Measurements from ENCODE around the gene EMC8.

GRCh38 chr16:85624407-85625436, 11.6 kb downstream of the GSE1 start:
- PRO-cap = no peak
- RRBS = 95% methylated on average over 19 of the region's 54 CpGs

DNA sequence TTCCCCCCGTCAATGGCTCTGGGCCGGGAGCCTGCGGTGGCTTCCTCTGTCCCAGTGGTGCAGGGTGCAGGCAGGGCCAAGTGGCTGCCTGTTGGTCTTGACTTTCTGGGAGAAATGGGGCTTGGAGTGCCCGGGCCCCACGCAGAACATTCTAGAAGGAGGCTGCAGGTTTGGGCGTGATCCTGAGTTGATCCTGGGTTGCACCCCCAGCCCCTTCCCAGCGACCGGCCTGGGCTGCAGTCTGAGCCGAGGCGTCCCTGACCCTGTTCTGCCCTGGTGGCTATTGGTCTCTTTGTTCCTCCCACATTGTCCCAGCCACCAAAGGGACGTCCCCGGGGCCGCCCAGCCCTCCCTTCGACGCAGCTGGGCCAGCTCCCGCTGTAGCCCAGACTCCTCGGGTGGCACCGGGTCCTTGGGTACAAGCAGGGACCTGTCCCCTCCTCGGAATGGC, 25.8 kb downstream of the GSE1 start:
- PRO-cap = no peak
- RRBS = 97% methylated on average over 15 of the region's 19 CpGs

DNA sequence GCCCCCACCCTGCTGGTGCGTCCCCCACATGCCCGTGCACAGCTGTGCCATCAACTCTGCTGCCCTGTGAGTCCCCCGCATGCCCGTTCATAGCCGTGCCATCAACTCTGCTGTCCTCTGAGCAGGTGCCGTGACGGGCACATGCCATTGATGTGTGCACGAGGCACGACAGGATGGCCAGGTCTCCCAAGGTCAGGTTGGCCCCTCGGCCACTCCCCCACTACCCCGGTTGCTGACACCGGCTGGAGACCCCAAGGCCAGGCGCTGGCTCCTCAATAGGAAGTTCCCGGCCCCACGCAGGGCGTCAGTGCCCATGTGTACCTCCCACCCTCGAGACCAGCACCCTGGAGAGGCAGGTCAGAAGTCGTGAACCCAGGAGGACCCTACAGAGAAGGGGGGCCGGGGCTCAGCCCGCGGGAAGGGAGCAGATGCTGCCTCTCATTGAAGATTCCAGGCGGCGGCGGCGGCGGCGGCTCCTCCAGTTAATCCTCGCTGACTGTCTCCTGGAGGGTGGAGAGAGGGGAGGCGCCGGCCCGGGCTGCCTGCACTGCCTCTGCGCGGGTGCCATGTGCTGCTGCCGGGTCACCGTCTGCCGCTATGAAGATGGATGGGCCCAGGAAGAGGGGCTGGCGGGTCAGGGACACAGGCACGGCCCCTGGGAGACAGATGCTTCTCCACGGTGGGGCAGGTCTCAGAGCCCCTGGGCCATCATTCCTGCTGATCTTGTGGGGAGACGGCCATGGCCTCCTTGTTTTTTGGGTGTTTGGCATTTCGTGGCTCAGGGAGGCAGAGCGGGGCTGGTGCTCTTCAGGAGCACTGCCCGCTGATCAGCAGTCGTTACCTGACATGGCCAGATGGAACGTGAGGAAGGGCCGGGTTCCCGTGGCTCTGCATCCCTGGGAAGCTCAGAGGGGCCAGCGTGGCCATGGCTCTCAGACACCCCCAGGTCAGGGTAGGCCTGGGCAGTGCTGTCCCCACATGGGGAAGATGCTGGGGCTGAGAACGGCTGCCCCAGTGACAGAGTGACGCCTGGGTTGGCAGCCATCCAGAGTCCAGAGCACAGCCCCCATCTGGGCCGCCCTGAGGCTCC, 36.3 kb downstream of the GINS2 start:
- PRO-cap = no peak
- RRBS = 96% methylated on average over 7 of the region's 51 CpGs

GRCh38 chr16:85755695-85756295, 4.9 kb upstream of the C16orf74 start:
- PRO-cap = no peak
- RRBS = 71% methylated on average over 4 of the region's 20 CpGs

DNA sequence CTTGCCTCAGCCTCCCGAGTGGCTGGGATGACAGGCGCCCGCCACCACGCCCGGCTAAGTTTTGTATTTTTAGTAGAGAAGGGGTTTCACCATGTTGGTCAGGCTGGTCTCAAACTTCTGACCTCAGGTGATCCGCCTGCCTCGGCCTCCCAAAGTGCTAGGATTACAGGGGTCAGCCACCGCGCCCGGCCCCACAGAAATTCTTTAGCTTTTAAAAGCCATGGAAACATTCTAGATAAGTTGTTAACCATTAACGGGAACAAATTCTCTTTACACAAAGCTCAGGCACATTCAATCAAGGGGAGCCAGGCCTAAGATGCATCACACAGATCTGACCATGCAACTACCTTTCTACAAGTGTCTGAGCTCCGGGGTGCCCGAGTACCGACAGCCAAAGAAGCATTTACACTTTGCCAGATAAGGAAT, 1.1 kb downstream of the EMC8 start:
- PRO-cap = unidirectional peak, plus-strand start at position 294 of the sequence
- RRBS = no CpG with 5 or more reads among the region's 14 CpGs

DNA sequence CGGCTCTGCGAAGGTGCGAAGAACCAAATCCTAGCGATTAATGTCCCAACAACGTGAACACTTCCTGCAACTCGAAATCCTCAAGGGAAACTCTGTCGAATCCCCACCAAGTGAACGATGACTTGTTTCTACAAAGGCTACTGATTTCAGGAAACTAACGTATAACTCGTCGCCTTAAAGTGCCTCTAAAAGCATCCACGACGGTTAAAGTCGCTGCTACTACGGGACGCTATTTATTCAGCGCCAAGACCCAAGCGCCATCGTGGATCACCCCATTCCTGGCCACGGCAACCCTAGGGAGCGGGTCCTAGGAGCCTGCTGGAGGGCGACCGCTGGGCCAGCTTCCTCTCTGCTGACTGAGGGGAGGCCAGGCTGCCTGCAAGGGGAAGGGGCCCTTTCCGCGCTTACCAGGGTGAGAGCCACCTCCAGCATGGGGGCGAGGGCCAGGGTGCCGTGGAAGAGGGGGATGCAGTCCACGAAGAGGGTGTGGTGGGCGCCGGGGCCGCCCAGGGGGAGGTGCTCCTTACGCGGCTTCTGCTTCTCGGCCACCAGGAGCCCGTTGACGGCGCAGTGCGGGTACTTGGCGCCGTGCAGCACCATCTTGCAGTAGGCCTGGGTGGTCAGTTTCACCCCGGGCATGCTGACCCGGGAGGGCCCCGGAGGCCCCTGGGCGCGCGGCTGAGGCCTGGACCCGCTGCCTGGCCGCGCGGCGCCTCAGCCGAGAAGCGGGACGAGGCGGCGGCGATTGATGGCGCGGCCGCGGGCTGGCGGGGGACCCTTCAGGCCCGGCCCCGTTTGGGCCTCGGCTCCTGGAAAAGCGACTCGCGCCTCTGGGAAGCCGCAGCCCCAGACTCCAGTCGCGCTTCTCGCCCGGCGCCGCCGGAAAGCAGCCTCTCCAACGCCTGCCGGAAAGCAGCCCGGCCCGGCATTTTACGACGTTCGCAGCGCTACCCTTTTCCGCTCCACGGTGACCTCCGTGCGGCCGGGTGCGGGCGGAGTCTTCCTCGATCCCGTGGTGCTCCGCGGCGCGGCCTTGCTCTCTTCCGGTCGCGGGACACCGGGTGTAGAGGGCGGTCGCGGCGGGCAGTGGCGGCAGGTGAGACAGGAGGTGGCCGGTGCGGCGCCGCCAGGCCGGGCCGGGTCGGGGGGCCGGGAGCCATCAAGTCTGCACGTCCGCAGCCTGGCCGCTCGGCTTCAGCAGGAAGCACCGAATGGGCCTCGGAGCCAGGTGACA, at the start of gene EMC8:
TSS of gene EMC8 (minus strand) at position 888 of the 1,234 bp plus-strand sequence.
- PRO-cap = bidirectional peak, plus-strand start at position 275 of the sequence, minus-strand start at position 271 of the sequence; bidirectional peak, plus-strand start at position 570 of the sequence, minus-strand start at position 358 of the sequence; bidirectional peak, plus-strand start at position 1,043 of the sequence, minus-strand start at position 832 of the sequence
- RRBS = 2% methylated on average over 44 of the region's 120 CpGs

DNA sequence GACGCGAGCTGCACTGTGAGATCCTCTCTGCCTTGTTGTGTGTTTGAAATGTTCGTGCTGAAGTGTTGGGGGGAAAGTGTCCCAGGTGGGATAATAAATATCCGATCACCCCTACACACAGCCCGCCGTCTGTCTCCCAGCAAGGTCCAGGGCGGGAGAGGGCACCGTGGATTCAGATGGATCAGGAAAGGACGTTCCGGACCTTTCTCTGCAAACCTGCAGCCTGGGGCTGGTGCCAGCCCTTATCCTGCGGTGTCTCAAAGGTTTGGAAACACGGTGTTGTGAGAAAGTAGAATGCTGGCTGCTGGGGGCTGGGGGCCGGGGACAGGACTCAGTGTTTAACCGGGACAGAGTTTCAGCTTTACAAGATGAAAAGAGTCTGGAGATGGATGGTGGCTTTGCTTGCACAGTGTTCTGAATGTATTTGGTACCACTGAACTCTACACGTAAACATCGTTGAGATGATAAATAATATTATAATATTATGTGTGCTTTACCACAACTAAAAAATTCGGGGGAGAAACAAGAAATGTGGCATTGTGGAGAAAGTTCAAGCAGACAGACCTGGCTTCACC, 48.9 kb downstream of the COX4I1 start:
- PRO-cap = no peak
- RRBS = no CpG with 5 or more reads among the region's 17 CpGs

DNA sequence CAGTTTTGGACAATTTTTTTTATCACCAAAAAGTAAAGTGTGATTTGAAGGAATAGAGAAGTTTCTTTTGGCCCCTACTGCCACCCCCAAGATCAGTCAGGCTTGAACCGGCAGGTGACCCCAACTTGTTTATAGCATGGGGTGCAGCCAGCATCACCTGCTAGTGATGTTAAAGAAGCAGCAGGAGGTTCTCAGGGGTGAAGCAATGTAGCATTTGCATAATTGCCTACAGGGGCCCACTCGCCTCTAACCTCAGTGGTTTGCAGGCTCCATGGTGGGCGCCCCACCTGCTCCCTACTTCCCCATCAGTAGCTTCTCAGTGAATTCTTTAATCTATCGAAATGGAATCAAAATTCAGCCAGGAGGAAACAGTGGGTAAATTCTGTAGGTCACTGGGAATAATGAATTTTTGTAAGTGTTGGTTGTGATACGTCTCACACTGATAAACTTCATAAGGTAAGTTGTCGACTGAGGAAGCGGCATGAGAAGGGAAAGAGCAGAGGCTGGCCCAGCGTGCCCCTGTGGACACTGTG, 11.6 kb downstream of the IRF8 start:
- PRO-cap = no peak
- RRBS = no CpG with 5 or more reads among the region's 8 CpGs

- PRO-cap = no peak
- RRBS = no CpG with 5 or more reads among the region's 11 CpGs
Observed at GRCh38 chr16:85946126-85946705, 47.3 kb downstream of the IRF8 start.

DNA sequence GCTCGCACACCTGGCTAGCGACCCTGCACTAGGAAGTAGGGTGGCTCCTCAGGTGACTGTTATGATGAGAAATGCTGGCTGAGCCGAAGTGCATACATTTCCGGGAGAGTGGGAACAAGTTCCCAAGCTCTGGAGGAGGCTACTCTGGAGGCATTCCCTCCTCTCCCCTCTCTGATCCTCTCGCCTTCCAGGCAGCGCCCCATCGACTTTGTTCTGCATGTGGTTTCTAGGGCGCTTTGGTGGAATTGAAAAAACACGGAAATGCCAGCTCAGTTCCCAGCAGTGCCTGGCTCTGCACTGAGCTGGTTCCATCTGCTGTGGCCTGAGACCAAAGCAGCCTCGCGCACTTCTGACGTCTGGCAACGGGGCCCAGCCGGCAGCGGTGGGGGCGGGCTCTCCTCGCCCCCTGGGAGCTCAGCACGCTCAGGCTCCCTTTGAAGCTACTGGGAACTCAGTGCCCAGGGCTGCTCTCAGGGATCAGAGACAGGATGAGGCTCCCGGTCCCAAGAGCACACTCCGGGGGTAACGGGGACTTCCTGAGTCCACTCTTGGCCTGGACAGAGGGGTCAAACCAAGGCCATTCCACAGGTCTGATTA, 130.4 kb downstream of the IRF8 start:
- PRO-cap = no peak
- RRBS = no CpG with 5 or more reads among the region's 21 CpGs

DNA sequence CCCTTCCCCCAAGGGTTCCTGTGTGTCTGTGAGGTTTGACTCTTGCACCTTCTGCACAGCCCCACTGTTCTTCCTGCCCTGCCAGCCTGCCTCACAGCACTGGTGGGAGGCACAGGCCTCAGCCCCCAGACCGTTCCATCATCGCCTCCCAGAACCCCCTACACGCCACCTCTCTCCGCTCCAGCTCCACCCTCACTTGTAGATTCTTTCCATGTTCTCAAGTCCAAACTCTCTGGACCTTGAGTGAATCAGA, 272.3 kb downstream of the IRF8 start:
- PRO-cap = no peak
- RRBS = no CpG with 5 or more reads among the region's 4 CpGs

- PRO-cap = no peak
- RRBS = no CpG with 5 or more reads among the region's 17 CpGs
Observed at GRCh38 chr16:86196479-86197073, 297.6 kb downstream of the IRF8 start.

- PRO-cap = no peak
- RRBS = 88% methylated on average over 1 of the region's 8 CpGs
Observed at GRCh38 chr16:86199224-86199623, 300.3 kb downstream of the IRF8 start.

DNA sequence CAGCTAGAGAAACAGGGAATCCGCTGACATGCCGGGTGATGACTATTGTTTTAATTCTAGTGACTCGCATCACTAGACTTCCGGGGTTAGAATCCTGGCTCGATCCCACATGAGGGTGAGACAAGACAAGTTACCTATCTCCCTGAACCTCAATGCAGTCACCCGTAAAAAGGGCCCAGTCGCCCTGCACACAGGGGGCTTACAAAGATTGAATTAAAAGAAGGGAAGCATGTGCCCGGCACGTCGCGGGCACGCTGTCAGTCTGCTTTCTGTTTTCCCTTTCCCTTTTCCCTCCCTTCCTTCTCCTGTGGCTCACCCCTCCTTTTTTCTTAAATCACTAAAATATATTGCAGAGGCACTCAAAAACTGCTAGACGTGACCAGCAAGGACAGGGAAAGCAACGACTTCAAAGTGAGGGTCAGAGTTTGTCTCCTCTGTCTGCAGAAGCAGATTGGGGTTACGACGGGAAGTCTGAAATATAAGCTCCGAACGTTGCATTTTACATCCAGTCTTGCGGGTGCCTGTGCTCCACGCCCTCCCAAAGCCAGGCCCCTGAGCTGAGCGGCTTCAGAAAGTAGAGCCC, 212.8 kb upstream of the FOXF1 start:
- PRO-cap = no peak
- RRBS = 42% methylated on average over 2 of the region's 21 CpGs

DNA sequence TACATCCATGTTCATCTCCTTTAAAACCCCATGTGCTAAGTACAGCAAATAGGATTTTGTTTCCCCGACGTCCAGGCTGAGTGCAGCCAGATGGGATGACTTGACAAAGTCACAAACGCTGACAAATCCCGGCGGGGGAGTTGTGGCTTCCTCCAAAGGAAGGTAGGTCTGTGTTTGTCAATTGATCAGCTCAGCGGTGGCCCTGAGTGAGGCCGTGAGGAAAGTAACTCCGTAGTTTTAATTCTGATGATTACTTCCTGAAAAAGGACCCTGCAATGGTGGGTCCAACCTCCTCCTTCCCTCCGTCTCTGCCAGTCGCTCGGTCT, 209.6 kb upstream of the FOXF1 start:
- PRO-cap = no peak
- RRBS = no CpG with 5 or more reads among the region's 11 CpGs

- PRO-cap = no peak
- RRBS = 72% methylated on average over 13 of the region's 41 CpGs
Observed at GRCh38 chr16:86303797-86304649, 206.3 kb upstream of the FOXF1 start.

- PRO-cap = no peak
- RRBS = no CpG with 5 or more reads among the region's 25 CpGs
Observed at GRCh38 chr16:86432292-86432956, 77.9 kb upstream of the FOXF1 start.

GRCh38 chr16:86505096-86505993, 5.0 kb upstream of the FOXF1 start:
- PRO-cap = no peak
- RRBS = 14% methylated on average over 21 of the region's 75 CpGs

DNA sequence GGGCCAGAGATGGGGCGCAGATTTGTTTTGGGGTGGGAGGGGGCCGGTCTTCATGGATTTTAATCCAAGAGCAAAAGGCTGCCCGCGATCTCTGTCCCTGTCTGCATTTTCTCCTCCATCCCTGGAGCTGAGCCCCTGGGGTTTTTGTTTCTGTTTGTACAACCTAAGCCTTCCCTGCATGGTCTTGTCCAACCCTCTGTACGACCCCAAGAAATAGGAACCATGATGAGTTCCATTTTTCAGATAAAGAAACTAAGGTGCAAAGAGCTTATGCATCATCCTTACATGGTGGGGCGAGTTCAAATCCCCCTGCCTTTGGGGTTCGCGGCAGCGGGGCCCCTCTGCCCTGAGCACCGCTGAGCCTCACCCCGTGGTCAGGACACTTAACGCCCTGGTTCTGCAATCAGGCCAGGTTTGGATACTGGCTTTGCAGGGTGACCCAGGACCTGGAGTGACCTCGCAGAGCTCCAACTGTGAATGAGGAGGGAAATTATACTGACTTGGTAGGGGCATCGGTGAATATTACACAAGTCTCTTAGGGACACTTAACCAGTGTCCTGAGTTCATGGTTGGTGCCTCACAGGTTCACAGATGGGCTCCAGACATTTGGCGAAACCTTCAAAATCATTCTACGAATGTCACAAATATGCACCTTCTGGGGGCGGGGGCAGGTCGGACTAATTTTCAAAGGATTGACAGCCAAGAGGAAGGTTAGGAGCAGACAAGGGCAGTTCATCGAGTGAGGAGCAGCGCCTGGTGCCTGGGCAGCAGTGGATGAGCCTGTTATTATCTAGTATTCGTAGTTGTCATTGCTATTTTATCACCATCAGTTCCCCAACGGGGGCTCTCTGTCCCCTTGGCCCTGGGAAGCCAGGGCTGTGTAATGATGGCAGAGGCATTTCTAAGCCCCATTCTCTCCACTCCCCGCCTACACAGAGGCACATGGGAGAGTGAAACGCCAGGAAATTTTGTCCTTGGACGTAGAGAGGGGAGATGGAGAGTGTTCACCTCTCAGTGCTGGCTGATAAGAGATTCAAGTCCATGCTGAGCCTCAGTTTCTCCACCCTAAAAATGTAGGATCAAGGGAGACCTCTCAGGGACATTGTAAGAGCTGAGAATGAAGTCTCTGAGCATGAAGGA, 4.0 kb upstream of the FOXF1 start:
- PRO-cap = no peak
- RRBS = no CpG with 5 or more reads among the region's 25 CpGs

- PRO-cap = no peak
- RRBS = 95% methylated on average over 2 of the region's 31 CpGs
Observed at GRCh38 chr16:86531140-86531967, 21.0 kb downstream of the FOXF1 start.

Data from Caco-2 (cell line).